Esophagus squamous epithelium (tissue), 4 donors: ENCODE measurements around a stretch of chr10.

DNA sequence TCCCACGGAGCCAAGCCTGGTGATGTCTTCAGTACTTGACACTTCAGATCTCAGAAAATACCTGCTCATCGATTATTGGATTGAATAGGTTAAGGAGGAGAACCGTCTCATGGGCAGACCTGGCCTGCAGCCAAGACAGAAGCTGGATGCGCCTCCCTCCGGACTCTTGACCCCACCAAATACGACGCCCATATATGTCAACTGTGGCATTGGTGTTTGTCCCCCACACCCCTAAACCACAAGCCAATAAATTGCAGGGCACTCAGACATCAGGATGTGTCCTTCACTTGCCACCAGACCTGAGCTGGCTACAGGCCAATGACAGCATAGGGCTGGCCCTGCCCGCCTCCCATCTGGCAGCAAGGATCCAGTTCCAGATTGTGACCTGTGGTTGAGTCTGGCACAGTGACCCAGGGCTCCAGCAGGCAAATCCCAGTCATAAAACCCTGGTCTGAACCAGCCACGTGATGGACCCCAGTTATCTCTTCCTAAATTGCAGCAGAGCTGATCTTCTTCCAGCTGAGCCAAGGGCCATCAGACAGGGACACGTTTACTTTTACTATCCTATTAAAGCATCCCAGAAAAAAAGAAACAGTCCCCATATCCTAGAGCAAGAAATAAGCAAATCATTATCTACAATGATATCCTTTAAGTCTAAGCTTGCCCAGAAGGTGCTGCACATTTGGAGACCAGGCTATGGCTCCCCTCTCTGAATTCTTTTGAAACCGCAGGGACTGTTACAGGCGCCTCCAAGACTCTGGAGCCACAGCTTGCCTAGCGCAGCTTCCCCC, 157.5 kb downstream of the KCNMA1 start:
- PRO-cap: no peak
- RAMPAGE, long total RNA, 4 experiments: no peak in any of the 4 experiments

GRCh38 chr10:77554881-77555522, 82.6 kb downstream of the KCNMA1 start:
- PRO-cap: bidirectional peak, plus-strand start at chr10:77555109, minus-strand start at chr10:77555124
- RAMPAGE, long total RNA, 4 experiments: no peak in any of the 4 experiments

DNA sequence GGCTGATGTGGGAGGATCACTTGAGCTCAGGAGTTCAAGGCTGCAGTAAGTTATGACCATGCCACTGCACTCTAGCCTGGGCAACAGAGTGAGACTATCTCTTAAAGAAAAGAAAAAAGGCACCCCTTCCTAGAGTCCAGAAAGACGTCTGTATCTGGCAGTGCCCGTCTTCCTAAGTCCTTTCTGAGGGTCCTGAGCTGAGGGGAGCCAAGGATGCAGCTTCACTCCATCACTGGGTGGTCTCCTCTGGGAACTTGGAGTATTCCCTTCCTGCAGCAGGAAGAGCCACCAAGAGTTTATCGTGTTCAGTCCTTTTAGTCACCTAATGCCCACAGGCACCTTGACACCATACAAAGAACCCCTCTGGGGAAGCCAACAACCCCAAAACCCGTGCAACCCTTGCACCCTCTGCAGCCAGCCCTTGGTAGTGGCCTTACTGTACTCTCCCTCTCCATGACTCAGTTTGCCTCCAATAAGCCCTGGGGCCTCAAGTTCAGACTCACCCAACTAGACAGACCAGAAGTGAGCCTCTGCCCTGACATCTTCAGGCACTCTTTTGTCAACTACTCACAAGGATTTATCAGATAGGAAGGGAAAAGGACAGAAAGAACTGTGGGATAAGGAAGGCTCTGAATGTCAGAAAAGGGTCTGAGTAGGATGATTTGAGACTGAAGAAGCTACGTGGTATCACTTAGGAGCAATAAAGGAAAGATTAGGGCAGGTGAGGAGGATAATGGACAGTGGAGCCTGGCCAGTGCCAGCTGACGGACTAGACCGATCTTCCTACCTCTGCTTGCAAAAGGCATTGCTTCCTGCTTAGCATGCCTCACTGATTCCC, 30.9 kb downstream of the KCNMA1 start:
- PRO-cap: no peak
- RAMPAGE, long total RNA, 4 experiments: no peak in any of the 4 experiments

GRCh38 chr10:77635333-77635828, 2.2 kb downstream of the KCNMA1 start:
- PRO-cap: no peak
- RAMPAGE, long total RNA, 4 experiments: no peak in any of the 4 experiments

- PRO-cap: no peak
- RAMPAGE, long total RNA, 4 experiments: no peak in any of the 4 experiments
Measured at GRCh38 chr10:77709935-77710678, 72.5 kb upstream of the KCNMA1 start.

DNA sequence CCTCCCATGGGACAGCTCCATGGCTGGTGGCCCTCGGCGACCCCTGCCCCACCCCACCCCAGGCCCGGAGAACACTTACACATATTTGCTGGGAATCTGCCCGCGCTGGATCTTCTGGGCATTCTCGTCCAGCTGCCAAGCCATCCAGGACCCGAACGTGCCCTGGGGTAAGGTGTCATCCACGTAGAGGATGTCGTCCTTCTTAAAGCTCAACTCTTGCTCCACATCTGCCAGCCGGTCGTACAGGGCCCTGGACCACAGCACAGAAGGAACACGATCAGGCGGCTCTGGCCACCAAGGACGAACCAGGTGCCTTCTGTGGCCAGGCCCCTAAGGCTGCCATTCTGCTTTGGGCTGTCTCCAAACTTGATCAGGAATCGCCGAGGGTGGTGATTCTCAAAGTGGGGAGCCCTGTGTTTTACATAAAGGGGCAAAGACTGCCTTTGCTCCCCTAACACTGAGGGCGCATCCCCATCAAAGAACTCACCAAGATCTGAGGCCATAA, 119.8 kb downstream of the DLG5 start:
- PRO-cap: no peak
- RAMPAGE, long total RNA, 4 experiments: no peak in any of the 4 experiments

DNA sequence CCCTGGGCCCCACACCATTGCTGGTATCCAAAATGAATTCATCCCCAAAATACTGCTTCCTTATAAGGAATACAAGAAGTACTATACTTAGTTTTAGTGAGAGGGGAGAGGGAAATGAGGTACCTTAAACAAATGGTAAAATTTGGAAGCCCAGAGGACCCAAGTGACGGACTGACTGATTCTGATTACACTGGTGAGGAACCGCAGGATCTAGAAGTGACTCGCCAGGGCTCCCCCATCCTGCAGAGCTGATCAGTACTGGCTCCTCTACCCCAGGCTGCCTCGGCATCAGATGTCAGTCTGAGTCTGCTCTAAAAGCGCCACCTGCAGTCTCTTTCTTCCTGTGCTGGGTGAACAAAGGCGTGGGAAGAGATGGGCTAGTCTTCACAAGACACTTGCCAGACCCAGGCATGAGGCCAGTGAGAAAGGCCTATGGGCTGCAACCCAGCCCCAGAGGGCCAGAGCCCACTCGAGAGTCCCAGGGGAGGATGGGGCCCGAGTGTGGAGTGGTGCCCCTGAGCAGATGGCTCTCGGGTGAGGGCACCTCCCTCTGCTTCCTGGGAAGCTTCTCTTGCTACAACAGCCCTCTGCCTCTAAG, 89.0 kb downstream of the DLG5 start:
- PRO-cap: unidirectional peak, minus-strand start at position 189 of the sequence; unidirectional peak, minus-strand start at position 250 of the sequence
- RAMPAGE, long total RNA, 4 experiments: no peak in any of the 4 experiments

- PRO-cap: no peak
- RAMPAGE, long total RNA, 4 experiments: no peak in any of the 4 experiments
Measured at GRCh38 chr10:77859409-77859989, 67.1 kb downstream of the DLG5 start.

- PRO-cap: no peak
- RAMPAGE, long total RNA, 4 experiments: no peak in any of the 4 experiments
Measured at GRCh38 chr10:78044665-78045073, 11.0 kb downstream of the RPS24 start.

DNA sequence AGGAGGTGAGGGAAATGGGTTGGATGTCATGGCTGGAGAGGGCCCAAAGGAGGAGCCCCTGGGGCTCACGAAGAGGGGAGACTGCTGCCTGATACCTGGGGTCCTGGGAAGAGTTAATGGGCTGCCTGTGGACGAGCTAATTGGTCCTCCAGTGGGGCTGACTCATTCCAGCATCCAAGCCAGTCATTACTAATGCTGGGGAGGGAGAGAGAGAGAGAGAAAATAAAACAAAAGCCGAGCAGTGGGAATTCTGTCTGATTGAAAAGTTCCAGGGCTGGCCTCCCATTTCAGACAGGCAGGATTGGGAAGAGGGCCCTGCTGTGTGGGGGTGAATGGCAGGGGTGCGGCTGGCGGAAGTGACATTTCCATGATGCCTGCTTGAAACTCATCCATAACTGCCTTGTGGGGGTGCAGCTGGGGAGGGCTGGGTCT, 297.8 kb downstream of the RPS24 start:
- PRO-cap: no peak
- RAMPAGE, long total RNA, 4 experiments: no peak in any of the 4 experiments

- PRO-cap: no peak
- RAMPAGE, long total RNA, 4 experiments: no peak in any of the 4 experiments
Measured at GRCh38 chr10:78401943-78402413, 368.3 kb downstream of the RPS24 start.

DNA sequence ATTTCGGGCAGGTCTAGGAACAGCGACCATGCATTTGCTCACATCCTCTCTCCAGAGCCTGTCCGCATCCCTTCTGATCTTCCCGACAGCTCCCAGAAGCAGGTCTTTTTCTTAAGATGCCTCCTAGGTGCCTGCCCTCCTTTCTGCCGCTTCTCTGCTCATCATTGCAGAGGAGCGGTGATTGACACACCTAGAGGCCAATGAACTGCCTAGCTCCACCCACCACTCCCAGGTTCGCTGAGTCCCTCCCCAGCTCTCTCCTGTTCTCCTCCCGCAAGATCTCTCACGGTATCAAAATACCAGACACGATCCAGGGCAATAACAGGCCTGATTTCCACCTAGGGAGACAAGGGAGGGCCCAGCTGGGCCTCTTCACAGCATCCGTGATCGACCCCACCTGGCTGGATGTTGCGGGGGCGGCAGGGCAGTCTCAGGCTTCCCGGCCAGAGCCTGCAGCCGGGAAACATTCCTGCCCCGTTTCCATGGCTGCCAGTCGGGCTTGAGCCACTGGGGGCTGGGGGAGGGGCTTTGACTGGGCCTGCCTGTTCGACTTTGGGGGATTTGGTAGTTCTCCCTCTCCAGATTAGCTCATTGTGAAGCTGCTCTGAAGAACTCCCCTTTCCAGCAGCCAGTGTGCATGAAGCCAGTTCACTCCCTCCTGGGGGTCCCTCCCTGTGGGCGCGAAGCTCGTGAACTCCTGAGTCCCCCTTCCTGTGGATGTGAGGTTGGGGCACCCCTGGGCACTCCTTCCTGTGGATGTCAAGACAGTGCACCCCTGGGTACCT, 373.5 kb downstream of the RPS24 start:
- PRO-cap: no peak
- RAMPAGE, long total RNA, 4 experiments: no peak in any of the 4 experiments

GRCh38 chr10:78813748-78814161, 255.0 kb upstream of the ZMIZ1 start:
- PRO-cap: no peak
- RAMPAGE, long total RNA, 4 experiments: no peak in any of the 4 experiments

GRCh38 chr10:78963746-78964156, 105.0 kb upstream of the ZMIZ1 start:
- PRO-cap: no peak
- RAMPAGE, long total RNA, 4 experiments: no peak in any of the 4 experiments

GRCh38 chr10:78972364-78973105, 96.2 kb upstream of the ZMIZ1 start:
- PRO-cap: bidirectional peak, plus-strand start at chr10:78972913, minus-strand start at chr10:78972657
- RAMPAGE, long total RNA, 4 experiments: no peak in any of the 4 experiments

DNA sequence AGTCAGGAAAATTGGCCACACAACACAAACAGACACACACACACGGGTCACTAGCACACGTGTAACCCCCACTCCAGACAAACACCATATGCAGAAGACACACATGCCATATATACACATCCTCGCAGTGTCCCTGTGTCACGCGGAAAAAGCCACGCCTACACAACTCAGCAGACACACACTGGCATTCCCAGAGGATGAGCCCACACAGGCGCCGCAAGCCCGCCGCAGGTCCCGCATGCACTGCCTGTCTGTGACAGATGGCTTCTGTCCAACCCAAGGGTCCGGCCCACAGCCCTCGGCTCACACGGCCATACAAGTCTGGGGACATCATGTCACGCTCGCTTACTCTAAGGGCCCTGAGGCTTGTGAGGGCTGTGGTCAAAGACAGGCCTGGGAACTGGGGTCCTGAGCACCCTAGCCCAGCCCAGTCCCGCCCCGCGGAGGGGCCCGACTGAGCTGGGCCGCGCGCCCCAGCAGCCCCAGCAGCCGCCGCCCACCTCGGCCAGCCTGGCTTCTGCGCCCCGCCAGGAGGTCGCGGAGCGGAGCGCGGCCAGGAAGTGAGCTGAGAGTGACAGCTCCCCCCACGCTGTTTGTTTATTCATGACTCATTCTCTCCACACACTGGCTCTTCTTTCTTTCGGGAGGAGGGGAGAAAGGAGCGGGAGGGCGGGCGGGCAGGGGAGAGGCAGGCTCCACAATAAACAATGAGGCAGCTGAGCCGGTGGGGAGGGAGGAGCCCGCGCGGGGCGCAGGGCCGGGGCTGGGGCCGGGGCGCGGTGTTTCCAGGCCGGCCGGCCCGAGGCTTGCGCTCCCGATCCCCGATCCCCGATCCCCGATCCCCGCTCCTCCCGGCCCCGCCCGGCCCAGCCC, 95.4 kb upstream of the ZMIZ1 start:
- PRO-cap: bidirectional peak, plus-strand start at position 187 of the sequence, minus-strand start at position 85 of the sequence; unidirectional peak, plus-strand start at position 433 of the sequence; bidirectional peak, plus-strand start at position 715 of the sequence, minus-strand start at position 573 of the sequence; bidirectional peak, plus-strand start outside the sequence, minus-strand start at position 833 of the sequence
- RAMPAGE, long total RNA, 4 experiments: no peak in any of the 4 experiments

DNA sequence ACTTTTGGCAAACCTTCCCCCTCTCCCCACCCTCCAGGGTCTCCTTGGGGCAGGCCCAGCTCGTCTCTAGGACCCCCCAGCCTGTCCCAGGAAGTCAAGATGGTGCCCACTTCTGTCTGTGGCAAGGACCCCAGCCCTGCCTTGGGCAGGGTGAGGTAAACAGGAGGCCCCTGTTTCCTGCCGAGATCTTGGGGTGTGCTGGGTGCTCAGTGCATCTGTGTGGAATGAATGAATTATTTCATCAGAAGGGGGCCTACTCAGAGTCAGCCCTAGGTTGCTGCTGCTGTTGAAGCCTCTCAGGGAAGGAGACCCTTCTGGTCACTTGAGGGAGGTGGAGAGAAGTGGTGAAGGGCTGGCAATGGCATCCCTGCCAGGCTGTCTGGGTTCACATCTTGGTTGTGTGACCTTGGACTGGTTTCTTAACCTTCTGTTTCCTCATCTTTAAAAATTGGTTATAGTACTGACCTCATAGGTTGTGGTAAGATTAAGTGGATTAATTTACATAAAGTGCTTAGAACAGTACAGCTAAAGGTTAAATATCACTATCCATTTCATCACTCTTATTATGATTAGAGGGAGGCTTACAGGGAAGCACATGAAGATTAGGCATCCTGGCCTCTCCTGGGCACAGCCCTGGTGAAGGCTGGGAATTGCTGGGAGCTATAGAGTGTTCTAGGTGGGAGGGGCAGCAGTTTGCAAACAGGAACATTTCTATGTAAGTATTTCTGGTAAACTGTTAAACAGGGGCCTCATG, 67.7 kb downstream of the ZMIZ1 start:
- PRO-cap: no peak
- RAMPAGE, long total RNA, 4 experiments: no peak in any of the 4 experiments

GRCh38 chr10:79145894-79146469, 77.2 kb downstream of the ZMIZ1 start:
- PRO-cap: no peak
- RAMPAGE, long total RNA, 4 experiments: no peak in any of the 4 experiments

GRCh38 chr10:79221581-79222074, 125.6 kb upstream of the PPIF start:
- PRO-cap: no peak
- RAMPAGE, long total RNA, 4 experiments: no peak in any of the 4 experiments

DNA sequence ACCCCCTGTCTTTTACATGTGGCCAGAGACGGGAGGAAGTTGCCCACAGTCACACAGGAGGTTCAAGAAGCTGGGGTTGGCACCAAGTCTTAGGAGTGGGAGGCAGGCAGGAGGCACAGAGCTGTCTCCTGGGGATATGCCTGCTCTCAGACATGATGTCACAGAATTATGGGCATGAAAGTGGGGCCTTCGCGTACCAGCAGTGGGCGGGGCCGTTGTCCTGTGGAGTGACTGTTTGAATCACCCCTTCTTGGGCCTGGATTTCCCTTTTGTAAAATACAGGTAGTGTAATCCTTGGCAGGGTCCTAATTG, 81.2 kb upstream of the PPIF start:
- PRO-cap: no peak
- RAMPAGE, long total RNA, 4 experiments: no peak in any of the 4 experiments